Camera-type eye (tissue), 1 donor: ENCODE data around the genes OR51I2, UBQLN3, ARFIP2, RBMXL2 and CYB5R2.

DNA sequence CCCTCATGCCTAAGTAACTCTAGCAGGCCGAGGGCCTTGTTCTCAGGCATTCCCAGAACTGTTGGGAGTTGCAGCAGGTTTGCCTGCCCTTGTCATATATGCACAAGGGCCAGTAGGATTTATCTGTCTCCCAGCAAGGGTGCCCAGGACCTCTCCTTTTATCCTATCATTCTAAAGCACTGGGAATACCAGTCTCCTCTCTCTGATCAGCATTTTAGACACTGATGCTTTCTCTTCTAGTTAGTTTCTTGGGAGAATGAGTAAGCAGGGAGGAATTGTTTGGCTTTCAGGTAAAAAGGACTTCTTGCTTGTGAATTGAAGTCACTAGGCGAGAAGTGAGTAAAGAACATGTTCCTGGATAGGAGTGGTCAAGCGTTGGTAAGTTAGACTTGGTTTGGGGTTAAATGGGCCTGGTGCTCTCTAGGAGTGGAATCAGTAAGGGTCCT lies 22.2 kb downstream of the STIM1 start:
- RAMPAGE, long total RNA: no peak

DNA sequence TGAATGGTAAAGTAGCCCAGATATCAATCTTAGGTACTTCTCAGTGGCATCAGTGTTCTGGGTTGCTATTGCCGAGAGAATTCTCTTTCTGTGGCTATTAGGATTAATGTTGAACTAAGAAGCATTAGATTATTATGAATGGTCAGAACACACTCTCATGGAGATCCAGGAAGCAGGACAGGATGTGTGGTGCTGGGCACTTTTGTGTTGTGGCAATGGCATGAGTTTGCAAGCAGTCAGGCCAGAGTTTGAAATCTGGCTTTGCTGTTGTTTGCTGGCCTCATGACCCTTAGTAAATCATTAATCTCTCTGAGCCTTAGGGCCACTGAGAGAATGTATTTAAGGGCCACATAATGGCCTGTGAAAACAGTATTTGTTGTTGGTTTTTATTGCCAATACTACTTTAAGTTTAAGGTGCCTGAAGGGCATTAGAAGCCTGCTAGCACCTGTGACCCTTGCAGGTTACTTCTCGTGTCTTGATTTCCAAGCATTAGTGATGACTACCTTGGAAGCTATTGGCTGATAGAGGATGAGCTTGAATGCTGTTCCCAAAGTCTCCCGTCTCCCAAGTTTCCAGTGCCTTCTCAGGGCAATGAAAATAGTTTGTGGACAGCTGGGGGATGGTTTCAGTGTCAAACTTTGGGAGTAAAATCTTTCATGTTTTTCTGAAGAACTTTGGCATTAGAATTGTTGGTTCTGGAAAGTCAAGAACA lies 24.5 kb downstream of the STIM1 start:
- RAMPAGE, long total RNA: no peak

DNA sequence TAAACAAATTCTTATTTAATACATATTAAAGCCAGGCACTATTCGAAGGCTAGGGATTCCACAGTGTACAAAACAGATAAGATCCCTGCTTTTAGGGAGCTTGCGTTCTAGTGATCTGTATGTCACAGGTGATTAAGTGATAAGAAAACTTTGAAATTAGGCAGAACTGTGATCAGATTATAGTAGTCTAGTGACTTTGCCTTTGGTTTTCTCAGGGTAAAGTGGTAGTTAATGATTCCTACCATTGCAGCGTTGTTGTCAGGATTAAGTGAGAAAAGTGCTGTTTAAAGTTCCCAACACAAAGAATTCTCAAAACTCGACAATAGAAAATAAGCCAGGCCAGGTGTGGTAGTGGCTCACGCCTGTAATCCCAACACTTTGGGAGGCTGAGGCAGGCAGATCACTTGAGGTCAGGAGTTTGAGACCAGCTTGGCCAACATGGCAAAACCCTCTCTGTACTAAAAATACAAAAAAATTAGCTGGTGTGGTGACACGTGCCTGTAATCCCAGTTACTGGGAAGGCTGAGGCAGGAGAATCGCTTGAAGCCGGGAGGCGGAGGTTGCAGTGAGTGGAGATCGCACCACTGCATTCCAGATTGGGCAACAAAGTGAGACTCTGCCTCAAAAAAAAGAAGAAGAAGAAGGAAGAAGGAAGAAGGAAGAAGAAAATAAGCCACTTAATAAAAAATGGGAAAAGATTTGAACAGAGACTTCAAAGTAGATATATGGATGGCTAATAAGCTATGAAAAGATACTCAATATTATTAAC lies 119.4 kb upstream of the RRM1 start:
- RAMPAGE, long total RNA: no peak

DNA sequence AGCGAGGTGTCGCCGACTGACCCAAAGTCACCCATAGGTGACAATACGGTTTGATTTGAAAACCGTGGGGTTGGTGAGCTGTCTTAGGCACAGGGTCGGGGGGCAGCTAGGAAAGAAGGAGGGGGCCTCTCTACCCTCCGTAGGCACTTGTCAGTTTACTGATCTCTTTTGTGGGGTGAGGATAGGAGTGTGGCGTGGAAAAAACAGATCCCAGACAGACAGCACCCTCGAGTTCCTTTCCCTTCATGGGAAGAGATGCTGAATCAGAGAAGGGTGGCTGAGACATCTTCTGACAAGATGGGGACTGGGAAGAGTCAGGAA lies 758 bp downstream of the RRM1 start:
- RAMPAGE, long total RNA: no peak

- RAMPAGE, long total RNA: no peak
Observed at GRCh38 chr11:5031412-5031650, 15.0 kb upstream of the OR52J3 start.

DNA sequence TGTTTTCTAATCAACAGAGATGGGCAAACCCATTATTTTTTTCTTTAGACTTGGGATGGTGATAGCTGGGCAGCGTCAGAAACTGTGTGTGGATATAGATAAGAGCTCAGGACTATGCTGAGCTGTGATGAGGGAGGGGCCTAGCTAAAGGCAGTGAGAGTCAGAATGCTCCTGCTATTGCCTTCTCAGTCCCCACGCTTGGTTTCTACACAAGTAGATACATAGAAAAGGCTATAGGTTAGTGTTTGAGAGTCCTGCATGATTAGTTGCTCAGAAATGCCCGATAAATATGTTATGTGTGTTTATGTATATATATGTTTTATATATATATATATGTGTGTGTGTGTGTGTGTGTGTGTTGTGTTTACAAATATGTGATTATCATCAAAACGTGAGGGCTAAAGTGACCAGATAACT lies 6.1 kb upstream of the HBE1 start:
- RAMPAGE, long total RNA: no peak

DNA sequence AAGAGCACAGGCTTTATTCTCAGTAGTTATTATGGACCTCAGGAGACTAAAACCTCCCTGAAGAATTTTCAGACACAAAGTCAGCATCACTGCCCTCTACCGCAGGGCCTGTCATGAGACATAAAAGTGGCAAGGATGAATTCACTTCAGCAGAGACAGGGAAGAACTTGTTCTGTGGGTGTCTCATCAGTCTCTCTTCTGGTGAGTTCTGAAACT lies at the start of gene OR51I2:
Gene OR51I2 (plus strand): TSS at position 160 of the 216 bp plus-strand sequence.
- RAMPAGE, long total RNA: no peak

DNA sequence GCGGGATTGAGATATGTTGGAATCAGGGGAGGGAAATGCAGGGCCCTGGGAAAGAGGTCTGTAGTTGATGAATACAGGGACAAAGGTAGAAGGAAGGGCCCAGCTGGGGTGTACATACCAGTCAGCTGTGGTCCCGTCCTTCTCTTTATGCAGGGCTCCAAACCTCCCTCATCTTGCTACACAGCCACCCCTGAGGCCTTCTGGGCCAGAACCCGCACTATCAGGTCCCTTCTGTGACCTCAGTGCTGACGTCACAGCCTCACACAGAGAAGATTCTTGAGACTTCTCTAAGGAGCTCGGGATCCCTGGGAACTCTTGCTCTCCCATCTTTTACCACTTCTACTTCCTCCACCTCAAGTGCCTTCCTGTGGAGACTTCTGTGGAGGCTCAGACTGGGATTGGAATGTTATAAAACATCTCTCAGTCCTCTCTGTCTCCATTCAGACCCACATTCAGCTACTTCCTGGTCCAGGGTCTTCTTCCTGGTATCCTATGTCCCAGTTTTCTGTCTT lies at the start of gene UBQLN3:
Gene UBQLN3 (minus strand): TSS at position 202 of the 512 bp plus-strand sequence.
- RAMPAGE, long total RNA: no peak

DNA sequence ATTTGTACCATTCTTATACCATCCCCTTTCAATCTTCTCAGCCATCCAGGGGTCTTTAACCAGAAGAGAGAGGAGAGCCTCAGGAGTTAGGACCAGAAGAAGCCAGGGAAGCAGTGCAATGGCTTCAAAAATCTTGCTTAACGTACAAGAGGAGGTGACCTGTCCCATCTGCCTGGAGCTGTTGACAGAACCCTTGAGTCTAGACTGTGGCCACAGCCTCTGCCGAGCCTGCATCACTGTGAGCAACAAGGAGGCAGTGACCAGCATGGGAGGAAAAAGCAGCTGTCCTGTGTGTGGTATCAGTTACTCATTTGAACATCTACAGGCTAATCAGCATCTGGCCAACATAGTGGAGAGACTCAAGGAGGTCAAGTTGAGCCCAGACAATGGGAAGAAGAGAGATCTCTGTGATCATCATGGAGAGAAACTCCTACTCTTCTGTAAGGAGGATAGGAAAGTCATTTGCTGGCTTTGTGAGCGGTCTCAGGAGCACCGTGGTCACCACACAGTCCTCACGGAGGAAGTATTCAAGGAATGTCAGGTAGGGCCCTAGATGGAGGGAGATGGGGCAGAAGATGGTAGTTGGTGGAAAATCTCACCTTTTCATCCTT lies 7.5 kb downstream of the TRIM34 start:
- RAMPAGE, long total RNA: no peak

DNA sequence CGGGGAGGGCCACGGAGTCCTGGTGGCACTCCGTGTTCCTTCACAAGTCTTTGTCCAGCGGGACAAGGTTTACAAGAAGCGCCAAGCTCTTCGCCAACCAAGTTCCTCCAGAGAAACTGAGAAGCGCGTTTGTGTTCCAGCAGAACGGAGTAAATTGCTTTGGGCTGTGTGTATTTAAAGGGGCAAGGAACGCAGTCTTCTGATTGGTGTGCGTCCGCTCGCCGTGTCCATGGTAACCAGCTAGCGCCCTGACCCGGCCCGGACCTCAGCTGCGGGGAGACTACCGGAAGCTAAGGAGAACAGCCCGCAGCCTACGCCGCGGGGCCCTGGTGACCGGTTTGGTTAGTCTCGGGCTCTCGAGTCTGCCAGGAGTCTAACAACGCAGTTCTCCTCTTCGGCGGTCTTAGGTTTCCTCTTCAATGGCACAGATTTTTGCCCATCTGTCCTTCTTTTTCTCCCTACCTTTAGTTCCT lies 3.5 kb upstream of the OR56A3 start:
- RAMPAGE, long total RNA: no peak

DNA sequence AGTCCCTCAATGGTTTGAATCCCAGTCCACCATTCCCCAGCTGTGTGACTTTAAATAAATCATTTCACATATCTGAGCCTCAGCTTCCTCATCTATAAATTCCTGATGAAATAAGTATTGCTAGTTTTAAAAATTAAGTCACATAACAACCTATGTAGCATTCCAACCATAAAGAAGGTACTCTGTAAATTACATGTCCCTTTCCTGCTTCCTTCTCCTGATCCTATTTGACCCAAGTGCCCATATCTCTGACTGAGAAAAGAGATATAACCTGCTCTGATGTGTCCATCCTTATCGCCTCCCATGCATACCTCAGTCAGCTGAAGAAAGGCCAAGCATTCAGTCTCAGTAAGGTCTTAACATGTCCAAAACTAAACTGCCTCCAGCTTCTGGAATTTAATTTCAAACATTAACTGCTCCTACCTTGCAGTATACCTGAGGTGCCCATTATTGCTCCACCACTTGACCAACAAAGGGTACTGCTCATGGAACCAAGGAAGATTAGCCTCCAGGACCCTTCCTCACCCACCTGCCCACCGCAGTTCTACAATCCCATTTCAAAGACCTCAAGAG lies 5.1 kb downstream of the FHIP1B start:
- RAMPAGE, long total RNA: no peak

DNA sequence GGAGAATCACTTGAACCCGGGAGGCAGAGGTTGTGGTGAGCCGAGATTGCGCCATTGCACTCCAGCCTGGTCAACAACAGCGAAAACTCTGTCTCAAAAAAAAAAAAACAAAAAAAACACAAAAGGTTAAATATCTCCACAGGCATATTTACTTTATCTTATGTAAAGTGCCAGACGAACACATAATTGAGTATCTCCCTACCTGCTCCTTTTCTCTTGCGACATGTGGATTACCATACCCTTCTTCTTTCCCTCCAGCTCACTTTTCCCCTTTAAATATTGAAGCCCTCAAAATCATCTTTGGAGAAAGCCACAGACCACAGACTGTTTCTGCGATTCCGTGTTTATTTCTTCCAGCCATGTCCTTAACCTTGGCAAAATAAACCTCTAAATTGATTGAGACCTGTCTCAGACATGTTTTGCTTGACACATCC lies 2.2 kb upstream of the SMPD1 start:
- RAMPAGE, long total RNA: no peak

DNA sequence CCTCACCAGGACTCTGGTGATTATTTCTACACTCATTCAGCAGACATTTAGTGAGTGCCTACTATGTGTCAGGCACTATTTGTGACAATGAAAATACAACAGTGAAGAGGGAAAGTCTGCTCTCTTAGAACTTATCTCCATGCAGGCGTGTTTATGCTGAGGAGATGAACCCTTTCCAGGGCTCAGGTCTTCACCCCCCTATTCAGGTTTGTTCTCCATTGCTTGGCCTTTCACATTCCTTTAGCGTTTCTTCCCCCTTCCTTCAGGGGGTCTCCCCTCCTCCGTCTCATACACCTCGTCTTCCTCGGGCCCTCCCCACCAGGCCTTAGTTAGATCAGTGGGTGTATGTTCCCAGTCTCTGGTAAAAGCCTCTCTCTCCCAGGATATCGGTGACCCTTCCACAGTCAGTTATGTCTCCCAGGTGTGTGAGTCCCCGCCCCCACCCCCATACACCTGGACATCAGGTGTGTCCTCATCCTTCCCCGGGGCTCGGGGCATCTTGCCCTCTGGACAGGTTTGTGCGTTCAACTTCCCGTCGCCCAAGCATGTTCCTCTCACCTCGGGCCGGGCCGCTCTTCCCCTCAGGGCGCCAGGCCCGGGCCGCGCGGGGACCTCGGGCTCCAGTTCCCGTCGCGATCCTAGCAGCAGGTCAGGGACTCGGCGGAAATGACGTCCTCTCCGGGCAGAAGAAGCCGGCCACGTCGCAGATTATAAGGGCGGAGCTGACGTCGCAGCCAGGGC lies at the start of gene ARFIP2:
Gene ARFIP2 (minus strand): TSS at position 659 of the 741 bp plus-strand sequence.
- RAMPAGE, long total RNA: no peak

DNA sequence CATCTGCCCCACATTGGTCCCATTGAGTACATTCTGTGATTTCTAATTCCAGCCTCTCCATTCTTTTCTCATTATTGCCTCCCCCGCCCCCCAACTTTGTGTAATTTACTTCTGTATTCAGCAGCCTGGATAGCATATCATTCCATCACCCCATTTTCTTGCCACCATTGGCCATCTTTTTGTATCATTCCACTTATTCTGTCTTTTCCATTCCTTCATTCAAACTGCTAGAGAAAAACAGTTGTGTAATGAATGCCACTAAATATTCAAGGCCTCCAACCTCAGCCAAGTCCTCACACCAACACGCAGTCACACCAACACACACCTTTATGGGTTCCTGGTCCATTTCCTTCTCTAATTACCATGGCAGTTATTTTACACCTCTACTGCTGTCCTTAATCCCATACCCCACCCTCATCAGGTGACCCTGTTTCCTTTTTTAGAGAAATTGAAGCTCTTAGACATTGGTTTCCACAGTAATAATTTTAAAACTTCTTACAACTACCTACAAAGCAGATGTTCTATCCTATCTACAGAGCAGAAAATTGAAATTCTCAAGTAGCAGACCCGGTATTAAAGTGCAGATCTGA lies 2.1 kb downstream of the TIMM10B start:
- RAMPAGE, long total RNA: no peak

GRCh38 chr11:6571238-6571567 lies 32.2 kb downstream of the RRP8 start:
- RAMPAGE, long total RNA: no peak

DNA sequence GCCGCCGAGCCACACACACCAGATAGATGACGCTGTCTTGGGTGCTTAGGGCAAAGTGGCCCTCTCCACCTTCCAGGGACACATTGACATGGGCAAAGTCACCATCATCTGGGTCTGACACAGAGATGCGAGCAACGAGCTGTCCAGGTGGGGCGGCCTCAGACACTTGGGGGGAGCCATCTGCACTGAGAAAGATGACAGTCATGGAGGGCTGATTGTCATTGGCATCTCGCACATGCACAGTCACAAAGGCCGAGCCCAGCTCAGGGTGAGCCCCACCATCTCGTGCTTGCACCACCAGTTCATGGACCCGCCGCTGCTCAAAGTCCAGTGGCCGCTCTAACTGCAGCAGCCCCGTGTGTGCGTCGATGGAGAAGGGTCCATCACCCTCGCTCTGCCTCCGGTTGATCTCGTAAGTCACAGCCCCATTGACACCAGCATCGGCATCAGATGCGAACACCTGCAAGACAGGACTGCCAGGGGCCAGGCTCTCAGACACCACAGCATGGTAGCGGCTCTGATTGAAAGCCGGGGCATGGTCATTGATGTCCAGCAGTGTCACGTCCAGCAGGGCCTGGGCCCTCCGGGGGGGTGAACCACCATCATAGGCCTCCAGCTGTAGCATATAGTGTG lies 15.2 kb downstream of the DCHS1 start:
- RAMPAGE, long total RNA: no peak

DNA sequence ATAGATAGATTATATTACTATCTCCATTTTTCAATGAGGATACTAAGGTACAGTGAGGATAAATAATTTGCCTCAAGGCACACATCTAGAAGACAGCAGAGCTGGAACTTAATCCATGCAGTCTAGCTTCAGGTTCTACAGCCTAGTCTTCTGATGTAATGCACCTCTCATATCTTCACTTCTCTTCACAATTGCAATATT lies 16.9 kb upstream of the OR6A2 start:
- RAMPAGE, long total RNA: no peak

- RAMPAGE, long total RNA: no peak
Observed at GRCh38 chr11:7088763-7089217, at the start of gene RBMXL2. RBMXL2 (plus strand) TSS chr11:7088998.

GRCh38 chr11:7643091-7643735 lies 30.1 kb downstream of the CYB5R2 start:
- RAMPAGE, long total RNA: no peak

- RAMPAGE, long total RNA: no peak
Observed at GRCh38 chr11:7673308-7674502, at the start of gene CYB5R2. CYB5R2 (minus strand) TSS chr11:7673500.